GM19239 (cell line): Measurements from ENCODE around the gene MFSD11.

DNA sequence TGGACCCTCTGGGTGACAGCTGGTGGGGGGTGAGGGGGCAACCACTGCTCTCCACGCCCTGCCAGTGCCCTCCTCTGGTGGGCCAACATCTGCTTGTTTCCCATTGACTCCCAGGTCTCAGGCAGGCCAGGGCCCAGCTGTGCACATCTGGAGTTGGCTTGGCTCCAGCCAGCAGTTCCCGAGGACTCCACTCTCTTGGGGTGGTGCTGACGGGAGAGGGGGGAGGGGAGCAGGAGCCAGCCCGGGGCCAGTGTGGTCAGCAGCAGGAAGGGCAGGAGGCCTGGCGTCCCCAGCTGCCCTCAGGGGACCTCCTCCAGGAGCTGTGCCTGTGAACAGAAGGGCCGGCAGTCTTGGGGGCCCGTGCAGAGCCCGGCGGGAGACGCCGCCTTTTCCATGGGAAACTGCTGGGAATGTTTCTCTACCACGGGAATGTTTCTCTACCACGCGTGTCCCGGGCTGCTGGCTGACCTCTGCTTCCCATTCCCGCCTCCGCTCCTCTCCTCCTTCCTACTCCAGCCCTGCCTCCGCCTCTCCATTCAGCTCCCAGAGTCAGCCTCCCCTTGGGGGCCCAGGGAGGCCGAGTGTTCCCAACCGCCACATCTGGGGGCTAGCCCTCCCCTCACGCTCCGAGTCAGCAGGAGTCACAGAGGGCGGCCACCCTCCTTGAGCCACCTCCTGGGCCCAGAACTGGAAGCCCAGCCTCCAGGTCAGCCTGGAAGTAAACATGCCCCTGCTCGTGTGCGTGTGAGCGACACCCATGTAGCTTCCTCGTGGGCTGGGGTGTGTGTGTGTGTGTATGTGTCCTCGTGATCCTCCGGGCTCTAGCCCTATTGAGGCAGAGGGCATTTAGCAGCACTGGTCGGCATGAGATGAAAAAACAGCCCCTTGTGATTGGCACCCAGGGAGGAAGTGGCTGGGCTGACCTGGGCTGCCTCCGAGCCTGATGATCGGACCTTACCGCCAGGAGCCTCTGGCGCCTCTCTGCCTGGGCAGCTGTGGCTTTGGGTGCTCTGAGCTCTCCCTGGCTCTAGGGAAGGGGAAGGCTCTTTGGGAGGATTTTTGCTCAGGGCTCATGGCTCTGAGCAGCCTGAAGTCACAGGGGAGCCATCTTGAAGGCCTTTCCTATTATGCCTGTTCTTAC is 7.4 kb downstream of the CYGB start:
- RRBS: 95% methylated on average over 8 of the region's 34 CpGs

DNA sequence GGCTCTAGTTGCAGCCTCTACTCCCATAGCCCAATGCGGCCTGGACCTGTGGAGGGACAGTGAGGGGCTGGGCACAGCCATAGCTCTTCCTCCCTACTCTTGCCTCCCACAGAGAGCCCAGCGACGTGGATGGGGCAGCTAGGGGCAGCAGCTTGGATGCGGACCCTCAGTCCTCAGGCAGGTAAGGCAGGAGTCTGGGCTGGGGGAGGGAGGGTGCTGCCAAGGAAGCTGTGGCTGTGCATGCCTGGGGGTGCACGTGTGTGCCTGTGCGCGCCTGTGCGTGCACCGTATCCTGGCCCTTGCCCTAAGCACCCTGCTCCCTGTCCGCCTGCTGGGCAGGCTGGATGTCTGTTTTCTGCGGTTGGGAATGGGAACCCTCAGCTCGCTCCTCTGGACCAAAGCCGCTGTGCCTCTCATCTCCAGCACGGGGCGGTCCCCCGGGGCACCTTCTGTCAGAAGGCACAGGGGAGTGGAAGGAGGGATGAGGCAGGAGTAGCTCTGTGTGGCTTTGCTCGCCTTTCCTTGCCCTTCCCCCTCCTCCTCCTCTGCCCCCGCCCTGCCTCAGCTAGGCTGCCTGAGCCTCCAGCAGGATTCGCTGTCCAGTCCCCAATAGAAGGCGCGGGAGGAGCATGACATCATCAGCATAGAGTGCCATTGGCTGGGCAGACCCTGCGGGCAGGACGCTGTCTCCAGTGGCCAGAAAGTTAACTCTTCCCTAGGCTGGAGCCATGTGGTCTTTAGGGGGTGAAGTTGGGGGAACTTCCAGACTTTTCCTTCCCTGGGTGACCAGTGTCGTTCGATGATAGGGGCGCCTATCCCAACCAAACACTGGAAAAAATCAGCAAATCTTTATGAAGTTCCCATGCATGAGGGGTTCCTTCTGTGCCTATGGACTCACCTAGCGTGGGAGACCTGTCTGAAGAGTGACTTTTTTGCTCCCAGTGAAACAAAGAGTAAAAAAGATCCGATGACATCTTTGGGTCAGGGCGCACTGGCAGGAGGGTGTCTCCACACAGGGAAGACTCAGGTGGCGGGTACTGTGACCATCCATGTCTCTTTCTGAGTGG is 882 bp downstream of the PRCD start:
- RRBS: no CpG with 5 or more reads among the region's 30 CpGs

DNA sequence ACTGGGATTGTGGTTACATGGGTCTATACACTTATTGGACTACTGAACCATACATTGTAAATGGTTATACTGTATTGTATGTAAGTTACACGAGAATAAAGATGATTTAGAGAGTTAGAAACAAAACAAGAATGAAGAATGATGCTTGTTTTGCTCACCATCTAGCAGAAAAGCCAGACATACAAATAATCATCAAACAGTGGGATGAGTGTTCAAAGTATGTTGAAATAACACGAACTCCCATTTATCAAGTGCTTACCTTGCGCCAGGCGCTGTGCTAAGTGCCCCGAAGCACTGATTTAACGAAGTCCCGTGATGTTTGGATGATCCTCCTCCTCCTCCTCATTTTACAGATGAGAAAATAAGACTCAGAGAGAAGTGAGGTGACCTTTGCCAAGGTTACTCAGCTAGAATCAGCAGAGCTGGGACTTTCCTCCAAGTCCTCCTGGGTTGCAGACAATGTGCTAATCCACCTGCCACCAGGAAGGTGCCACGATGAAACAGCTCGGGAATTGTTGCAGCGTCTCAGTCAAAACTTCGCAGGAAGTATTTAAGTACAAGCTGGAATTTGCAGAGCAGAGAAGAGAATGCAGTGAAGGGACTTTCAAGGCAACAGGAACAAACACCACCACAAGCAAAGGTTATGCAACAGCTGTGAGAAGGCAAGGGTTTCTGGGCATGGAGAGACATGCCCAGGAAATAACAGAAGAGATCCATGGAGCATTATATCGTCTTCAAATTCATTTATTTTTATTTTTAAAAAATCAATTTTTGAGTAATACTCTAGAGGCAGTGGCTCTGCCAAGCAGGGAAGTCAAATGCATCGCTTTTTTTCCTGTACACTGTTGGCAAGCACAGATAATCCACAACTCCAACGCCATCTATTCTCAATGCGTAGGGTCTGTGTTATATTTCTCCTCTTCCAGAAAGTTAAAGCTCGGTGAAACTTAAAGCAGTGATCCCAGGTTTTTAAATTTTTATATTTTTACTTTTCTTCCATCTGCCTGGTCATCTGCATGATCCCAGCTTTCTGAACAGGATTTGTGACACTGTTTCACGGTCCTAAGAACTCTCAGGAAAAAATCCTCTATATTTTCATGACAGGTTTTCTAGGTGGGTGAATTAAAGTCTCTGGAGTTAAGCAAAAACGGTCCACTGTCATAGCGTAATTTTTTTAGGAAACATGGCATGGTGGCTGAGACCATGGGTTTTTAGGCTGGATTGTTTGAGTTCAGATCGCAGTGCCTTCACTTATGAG is 11.2 kb downstream of the PRCD start:
- RRBS: no CpG with 5 or more reads among the region's 20 CpGs

GRCh38 chr17:76685882-76686276 is 24.9 kb downstream of the MXRA7 start:
- RRBS: no CpG with 5 or more reads among the region's 7 CpGs

DNA sequence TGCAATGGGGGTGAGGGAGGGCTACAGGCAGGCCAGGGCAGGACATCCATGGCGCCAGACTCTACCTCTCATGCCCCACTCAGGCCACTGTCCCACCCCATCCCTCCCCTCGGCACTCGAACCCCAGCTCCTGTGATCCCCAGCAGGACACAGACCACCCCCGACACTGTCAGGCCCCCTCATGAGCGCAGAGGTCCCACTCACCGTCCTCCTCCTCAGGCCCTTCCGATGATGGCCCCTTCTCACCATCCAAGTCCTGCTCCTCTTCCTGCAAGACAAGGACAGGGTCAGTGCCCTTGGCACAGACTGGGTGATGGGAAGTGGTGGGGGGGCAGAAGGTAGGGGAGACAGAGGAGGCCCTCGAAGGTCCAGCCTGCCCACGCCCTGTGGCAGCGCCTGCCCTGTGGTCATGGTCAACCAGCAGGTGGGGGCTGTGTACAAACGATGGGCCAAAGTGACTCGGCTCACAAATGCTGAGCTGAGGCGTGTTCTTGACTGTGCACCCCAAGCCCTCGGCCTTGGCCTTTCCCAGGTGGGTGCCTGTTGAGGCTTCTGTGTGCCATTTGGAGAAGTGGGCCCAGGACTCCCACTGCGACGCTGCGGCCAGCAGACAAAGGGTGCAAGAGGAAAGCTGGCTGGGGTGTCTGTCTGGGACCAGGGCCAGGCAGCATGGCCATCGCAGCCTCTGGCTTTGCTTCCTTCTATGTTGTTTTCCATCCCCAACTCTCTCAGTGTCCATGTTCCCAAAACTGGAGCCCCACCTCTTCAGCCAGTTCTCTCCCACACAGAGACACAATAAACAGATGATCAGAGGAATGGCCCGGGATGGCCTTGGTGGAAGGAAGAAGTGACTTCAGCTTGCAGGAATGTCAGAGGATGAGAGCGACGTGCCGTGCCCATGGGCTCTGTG is 22.6 kb downstream of the MXRA7 start:
- RRBS: no CpG with 5 or more reads among the region's 22 CpGs

DNA sequence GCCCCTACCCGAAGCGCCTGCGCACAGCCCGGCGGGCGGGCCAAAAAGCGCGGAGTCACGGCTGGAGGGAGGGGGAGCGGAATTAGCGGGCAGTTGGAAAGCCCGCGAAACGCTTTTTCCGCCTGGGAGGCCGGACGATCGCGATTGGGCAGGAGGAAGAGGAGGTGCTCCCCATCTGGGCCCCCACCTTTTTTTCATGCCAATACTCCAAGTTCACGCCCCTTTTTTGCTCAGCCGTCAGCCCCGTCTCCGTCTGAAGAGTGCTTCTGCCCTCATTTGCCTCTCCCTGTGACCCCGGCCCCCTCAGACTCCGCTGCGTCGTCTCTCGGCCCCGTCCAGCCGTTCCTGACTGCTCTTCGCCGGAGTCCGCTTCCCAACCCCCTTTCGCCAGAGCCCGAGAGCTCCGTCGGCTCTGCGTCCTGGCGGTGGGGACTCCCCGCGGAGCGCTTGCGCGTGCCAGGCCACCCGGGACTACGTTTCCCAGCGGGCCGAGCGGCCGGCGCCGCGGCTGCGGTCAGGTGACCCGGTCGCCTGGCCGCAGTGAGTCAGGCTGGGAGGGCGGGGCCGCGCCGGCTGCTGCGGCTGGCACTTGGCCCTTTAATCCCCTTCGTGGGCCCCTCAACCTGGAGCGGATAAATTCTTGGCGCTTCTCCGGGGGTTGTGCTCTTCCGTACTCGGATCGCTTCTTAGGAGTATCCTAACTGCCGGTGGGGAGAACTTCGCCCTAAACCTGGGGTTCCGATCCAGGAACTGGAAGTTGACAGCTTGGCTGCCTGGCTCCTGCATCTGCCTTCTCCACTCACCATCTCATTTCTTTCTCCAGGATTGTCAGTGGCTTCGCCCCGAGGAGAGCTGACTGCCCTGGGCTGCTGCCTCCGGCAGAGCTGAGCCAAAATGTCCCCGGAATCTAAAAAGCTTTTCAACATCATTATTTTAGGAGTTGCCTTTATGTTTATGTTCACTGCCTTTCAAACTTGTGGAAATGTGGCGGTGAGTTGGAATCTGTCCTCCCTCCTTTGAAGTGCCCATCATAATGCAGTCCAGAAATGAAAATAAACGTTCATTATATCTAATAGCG is at the start of gene MFSD11:
MFSD11 (plus strand) TSS at position 661 of the 1,078 bp plus-strand sequence.
- RRBS: under 1% methylated on average over 42 of the region's 79 CpGs

GRCh38 chr17:76740248-76740787 is 2.4 kb downstream of the MFSD11 start:
- RRBS: no CpG with 5 or more reads among the region's 4 CpGs

DNA sequence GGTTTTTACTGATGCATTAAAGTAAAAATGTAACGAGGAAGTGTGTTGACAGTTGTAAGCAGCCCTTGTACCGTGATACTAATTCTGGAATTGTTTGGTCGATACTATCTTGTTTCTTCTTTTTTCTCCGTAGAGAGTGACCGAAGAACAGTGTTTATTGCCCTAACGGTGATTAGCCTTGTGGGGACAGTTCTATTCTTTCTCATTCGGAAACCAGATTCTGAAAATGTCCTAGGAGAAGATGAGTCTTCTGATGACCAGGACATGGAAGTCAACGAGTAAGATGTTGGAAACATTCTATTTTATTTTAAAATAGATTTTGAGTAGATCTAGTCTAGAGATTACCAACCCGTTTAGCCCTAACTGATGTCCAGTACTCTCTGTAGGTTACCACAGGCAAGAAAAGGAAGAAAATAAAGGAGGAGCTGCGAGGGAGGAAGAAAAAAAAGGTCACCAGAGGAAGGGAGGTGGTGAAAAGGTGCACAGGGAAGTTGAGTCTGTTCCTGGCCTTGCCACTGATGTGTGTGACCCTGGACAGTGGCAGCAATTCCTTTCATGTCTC is 6.4 kb downstream of the MFSD11 start:
- RRBS: no CpG with 5 or more reads among the region's 10 CpGs

- RRBS: no CpG with 5 or more reads among the region's 2 CpGs
These were observed 18.9 kb upstream of the SEC14L1 start for GRCh38 chr17:77121775-77122310.

DNA sequence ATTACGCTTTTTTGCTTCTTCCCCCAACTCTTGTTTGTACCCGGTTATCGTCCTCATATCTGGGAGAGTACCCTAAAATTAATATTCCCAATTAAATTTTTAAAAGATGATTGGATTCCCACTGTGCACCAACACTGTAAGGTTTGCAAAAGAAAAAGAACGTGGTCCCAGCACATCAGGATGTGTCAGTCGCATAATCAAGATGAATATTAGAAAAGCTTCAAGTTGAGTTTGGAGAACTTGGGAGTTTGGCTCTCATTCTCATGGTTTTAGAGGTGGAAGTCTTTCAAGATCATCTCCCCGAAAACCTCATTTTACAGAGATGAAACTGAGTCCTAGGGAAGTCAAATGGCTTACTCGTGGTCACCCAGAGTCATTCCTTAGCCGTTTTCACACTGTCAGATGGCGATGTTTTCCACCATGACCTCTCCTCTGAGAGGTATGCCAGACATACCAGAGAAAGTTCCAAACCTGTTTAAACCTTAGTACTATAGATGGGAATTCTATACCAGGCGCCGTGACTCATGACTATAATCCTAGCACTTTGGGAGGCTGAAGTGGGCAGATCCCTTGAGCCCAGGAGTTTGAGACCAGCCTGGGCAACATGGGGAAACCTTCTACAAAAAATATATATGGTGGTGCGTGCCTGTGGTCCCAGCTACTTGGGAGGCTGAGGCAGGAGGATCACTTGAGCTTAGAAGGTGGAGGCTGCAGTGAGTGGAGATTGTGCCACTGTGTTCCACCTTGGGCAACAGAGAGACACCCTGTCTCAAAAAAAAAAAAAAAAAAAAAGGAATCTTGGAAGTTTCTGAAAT is 1.2 kb downstream of the SEC14L1 start:
- RRBS: no CpG with 5 or more reads among the region's 12 CpGs

GRCh38 chr17:77147370-77147752 is 6.6 kb downstream of the SEC14L1 start:
- RRBS: no CpG with 5 or more reads among the region's 7 CpGs

- RRBS: no CpG with 5 or more reads among the region's 4 CpGs
These were observed 10.3 kb downstream of the SEC14L1 start for GRCh38 chr17:77151116-77151367.

DNA sequence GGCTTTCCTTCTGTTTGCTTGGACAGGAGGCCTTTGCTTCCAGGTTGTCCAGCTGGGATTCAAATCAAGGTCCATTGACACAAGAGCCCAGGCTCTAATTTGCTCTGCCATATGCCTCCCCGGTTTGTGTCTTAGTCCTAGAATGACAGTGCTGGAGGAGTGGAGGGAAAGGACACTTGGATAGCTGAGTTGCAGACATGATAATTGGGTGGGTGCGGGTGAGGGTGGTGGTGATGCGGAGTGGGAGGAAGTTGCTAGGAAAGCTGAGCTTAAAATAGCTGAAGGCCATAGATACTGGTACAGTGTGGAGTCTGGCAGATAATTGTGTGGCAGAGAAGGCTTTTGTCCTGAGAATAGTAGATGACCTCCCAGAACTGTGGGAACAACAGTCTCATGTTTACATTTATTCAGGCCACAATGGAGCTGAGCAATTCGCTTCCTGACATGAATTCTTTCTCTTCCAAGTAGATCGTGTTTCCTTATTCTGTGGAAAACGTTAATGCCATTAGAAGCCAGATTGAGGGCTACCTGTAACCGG is 23.8 kb downstream of the SEC14L1 start:
- RRBS: no CpG with 5 or more reads among the region's 7 CpGs

GRCh38 chr17:77178628-77179001 is 37.8 kb downstream of the SEC14L1 start:
- RRBS: 90% methylated on average over 4 of the region's 12 CpGs

DNA sequence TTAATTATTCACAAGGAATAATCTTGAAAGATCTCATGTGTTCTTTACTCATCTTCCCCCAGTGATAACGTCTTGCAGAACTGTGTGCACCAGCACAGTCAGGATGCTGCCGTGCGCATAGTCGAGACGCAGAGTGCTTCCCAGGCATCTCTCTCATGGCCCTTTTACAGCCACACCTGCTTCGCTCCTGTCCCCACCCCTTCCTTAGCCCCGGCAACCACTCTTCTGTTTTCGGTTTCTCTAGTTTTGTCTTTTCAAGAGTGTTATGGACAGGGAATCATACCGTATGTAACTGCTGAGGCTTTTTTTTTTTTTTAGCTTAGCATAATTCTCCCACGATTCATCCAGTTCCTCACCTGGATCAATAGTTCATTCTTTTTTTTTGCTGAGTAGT is 47.3 kb downstream of the SEC14L1 start:
- RRBS: no CpG with 5 or more reads among the region's 10 CpGs

DNA sequence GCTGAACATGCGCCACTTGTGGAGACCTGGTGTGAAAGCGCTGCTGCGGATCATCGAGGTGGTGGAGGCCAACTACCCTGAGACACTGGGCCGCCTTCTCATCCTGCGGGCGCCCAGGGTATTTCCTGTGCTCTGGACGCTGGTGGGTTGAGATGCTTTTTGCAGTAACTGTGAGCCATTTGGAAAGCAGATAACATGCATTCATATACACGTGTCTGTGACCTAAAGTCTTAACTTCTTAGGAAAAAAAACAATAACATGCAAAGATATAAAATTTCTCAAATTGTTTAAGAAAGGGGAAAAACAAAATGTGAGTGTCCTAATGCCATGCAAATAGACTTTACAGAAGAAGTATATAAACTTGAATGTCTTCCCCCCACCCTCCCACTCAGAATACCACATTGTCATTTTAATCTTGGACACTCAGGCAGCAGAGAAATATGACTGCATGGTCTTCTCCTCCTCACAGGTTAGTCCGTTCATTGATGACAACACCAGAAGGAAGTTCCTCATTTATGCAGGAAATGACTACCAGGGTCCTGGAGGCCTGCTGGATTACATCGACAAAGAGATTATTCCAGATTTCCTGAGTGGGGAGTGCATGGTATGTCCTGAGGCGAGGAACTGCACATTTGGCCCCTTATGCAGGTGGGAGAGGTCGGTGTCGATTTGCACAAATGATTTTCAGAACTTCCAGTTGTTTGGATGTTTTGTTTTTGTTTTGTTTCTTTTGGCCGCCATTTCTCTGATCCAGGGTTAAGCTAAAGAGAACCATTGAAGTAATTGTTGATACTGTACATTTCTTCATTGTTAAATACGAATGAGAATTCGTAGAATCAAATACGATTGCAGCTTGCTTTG is 65.7 kb downstream of the SEC14L1 start:
- RRBS: no CpG with 5 or more reads among the region's 18 CpGs

DNA sequence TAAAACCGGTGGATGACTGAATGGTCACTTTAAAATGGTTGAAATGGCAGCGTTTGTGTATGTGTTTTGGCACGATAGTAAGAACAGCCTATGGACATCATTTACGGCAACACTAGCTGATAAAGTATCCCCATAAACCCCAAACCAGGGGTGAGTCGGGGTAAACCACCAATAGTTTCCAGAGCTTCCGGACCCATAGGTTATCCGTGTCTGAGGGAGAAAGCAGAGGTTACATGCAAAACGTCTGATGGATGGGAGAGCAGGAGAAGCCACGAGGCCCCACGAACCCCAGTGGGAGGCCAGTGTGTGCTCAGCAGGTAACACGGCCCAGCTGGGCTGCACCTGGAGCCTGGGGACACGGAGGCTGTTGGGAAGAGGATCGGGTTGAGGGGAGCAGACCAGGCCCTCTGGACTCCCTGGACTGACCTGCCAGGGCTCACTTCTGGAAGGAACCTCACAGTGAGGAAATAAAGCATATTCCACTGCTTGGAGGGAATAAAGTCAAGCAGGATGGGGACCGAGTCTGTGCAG is 62.5 kb upstream of the SEPTIN9 start:
- RRBS: no CpG with 5 or more reads among the region's 14 CpGs

DNA sequence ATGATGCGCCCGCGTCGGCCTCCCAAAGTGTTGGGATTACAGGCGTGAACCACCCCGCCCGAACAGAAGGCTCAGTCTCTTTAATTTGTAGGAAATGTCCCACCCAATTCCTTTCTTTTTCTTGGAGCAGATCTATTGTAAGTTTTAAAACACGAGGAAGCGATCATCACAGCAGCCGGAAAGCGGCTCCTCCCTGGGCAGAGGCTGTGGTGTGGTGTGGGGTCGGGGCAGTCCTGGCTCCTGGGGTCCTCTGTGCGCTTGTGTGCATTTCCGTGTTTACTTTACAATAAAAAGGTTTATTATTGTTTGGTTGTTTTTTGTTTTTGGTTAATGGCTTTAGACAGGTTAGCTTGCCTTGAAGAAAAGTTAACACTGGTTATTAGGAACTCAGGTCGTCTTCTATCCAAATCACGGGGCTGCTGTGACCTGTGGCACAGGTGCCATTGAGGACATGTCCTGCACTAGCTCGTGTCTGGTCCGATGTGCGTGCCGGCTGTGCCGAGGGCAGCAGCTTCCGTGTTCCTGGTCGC is 57.5 kb upstream of the SEPTIN9 start:
- RRBS: no CpG with 5 or more reads among the region's 23 CpGs

DNA sequence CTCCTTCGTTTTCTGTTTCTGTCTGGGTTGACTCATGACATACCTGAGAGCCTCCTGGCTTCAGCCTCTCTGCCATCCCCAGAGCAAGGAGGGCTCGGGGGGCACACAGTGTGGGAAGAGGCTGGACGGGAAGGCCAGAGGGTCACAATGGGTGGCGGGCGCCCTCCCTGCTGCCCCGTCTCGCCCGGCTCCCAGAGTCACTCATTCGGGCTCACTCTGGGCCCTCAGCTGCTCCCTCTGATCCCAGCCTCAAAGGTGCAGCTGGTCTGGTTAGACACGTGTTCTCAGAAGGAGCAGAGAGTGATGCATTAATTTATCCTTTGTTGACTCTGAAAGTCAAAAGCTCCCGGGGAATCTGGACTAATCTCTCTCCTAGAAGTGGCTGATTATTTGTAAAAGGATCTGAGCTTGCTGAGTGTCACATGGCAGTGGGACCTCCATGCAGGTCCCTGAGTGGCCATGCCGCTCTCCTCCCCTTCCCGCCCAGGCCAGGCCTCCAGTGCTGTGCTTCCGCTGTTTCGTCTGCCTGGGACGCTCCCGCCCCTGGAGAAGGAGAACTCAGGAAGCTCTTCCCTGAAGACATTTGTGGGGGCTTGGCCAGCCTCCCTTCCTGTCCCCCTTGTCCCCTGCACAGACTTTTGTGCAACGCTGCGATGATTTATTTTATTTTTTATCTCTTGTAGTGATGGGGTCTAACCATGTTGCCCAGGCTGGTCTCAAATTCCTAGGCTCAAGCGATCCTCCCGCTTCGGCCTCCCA is 52.9 kb upstream of the SEPTIN9 start:
- RRBS: no CpG with 5 or more reads among the region's 22 CpGs

DNA sequence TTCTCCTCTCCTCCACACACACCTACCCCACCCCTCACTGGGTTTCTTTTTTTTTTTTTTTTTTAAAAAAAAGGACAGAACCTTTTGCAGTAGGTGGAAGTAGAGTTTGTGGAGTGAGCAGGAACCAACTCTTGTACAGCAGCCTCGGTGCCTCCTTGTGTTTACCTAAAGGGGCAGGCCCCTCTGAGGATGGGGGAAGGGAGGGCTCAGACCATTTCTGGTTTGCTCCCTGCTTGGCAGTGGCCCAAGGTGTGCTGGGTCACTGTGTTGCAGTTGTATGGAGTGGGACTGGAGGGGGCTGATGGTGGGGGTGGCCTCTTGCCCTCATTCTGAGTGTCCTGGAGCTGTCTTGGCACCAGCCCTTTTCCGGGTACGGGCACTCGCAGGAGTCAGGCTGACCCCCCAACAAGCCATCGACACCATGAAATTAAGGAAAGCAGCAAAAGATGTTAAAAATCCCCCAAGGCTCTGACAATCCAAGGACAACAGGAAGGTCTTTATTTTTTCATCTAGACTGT is 1.9 kb downstream of the SEPTIN9 start:
- RRBS: no CpG with 5 or more reads among the region's 5 CpGs